Metastatic Lung Carcinoma in the Adrenal Gland (tissue), 1 donor: Measurements from ENCODE around the gene MEF2A.

GRCh38 chr15:97947733-97948338 lies 12.7 kb upstream of the ARRDC4 start:
- PRO-cap = no peak

DNA sequence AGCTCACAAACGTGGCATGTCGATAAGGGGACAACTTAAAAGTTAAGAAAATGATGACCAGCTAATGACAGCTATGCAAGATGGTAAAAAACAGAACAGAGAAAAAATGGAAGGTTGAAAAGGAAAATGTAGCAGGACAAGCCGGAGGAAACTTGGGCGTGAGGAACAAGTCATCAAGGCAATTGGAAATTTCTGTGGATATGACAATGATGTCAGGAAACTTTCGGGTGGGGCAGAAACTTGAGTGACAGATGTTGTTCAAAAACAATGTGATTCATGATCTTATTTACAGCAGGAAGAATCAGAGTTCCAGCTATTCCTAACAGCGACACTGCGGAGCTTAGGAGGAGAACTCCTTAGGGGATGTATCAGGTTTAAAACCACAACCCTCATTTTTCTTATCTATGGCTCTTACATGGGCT lies 849 bp upstream of the ARRDC4 start:
- PRO-cap = no peak

DNA sequence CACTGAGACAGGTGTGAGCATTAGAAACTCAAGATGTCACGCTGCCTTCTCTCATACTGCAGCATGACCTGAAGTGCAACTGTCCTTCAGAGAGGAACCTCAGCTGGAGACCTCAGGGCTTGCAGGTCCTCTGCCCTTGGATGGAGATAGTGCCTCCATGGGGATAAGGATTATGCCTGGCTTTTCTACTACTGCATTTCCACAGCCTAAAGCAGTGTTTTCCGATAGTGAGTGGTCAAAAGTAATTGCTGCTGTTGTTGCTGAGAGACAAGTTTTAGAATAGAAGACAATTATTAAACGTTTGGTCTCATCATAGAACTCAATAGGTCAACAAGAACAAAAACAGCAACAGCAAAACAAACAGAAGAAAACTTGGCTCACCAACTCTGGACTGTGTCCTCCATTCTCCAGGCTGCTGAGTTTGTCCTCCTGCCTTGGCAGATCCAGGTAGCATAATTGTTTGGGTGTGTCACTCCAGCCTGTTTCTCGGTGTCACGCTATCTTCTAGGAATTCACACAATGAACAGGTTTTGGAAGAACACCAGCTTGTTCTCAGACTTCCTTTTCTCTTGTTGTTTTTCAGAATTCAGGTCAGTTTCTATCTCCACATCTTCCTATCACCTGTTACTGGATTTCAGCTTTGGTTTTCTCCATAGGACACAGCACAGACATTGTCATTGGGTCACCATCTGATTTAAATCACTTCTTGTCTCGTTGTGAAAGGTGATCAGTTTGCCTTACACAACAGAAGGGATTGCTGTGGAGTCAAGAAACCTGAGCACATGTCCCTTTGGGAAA lies 34.6 kb downstream of the ARRDC4 start:
- PRO-cap = no peak

GRCh38 chr15:98548621-98549061 lies 99.7 kb upstream of the IGF1R start:
- PRO-cap = no peak

DNA sequence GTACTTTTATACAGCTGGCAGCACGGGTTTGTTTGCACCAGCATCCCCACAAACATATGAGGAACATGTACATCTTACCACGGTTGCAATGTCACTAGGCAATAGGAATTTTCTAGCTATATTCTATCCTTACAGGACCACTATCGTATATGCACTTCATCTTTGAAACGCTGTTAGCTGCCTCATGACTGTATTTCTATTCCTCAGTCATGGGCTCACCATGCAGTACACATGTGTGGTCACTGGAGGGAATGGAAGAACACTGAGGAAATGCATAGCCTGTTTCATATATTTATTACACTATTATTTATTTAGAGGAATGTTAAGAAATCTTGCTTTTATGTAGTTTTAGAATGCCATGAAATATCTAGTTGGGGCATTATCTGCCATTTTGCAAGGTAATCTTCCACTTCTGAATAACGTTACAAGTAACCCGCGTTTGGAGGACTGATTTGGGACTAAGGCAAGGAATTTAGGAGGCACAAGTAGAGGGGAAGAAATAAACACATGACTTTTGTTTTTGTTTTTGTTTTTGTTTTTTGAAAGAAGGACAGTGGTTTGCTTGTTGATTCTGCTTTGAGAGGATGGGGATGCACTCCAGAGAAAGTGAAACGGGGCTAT lies 155.7 kb downstream of the IGF1R start:
- PRO-cap = no peak

- PRO-cap = no peak
Observed at GRCh38 chr15:98814991-98815977, 166.9 kb downstream of the IGF1R start.

DNA sequence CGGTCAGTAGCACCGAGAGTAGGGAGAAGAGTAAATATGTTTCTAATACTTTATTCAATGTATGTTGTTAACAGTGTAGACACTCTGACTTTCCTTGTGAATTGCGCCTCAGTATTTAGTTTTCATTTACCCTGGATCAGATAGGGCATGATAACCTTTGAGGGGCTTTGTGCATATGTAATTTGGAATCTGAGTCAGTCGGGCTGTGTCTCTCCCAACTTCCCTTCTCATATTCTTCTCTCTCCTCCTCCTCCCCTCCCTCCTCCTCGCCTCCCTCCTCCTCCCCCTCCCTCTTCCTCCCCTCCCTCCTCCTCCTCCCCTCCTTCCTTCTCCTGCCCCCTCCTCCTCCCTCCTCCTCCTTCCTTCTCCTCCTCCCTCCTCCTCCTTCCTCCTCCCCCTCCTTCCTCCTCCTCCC lies 162.5 kb downstream of the PGPEP1L start:
- PRO-cap = no peak

DNA sequence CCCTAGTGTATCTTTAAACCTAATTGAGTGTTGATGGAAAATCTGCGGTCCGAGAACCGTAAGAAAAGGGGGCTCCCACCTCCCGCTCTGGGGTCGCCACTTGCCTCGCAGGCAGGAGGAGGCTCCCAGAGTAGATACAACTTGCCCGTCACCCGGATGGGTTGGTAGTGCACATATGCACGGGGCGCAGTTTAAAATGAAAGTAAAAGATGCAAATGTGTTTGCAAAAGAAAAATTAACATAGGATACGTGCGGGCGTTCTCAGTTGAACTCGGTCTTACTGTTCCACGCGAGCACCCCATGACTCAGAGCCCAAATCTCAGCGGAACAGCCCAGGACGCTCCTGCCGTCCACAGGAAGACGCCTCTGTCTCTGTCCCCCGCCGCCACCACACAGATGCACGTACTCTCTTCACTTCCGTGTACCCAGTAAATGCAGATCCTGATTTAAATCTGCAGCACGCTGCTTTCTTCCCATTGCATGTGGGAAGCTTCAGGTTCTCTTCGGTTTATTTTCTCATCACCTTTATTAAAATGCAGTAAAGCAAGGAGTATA lies 141.7 kb downstream of the PGPEP1L start:
- PRO-cap = unidirectional peak, minus-strand start at position 394 of the sequence

DNA sequence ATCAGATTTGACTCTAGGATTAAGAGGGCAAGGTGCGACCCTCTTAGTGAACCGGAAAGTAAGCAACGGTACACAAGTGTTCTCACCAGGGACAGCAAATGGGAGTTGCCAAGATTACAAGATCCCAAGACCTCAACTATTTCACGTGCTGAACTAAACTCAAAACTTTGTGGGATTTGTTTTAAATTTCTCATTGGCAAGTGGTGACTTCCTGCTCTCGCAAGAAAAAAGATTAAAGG lies 2.1 kb upstream of the PGPEP1L start:
- PRO-cap = no peak

- PRO-cap = no peak
Observed at GRCh38 chr15:99124921-99125738, 20.2 kb downstream of the SYNM start.

DNA sequence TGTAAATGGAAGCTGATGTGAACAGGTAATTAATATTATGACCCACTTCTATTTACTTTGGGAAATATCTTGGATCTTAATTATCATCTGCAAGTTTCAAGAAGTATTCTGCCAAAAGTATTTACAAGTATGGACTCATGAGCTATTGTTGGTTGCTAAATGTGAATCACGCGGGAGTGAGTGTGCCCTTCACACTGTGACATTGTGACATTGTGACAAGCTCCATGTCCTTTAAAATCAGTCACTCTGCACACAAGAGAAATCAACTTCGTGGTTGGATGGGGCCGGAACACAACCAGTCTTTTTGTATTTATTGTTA lies 30.2 kb downstream of the SYNM start:
- PRO-cap = no peak

DNA sequence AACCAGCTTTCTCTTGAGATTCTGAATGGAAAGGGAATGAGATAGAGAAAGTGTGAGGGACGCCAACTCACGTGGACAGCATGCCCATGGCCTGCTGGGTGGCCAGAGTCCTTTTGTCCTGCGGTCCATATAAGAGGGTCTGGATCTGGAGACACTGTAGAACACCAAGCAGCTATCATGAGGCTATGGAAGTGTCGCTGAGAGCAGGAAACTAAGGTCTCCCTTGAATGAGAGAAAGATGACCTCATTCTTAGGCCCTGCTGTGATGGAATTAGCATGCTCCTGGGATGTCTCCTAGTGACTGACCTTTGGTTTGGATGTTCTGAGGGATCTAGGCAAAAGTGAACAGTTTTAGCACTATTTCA lies 34.3 kb downstream of the SYNM start:
- PRO-cap = no peak

DNA sequence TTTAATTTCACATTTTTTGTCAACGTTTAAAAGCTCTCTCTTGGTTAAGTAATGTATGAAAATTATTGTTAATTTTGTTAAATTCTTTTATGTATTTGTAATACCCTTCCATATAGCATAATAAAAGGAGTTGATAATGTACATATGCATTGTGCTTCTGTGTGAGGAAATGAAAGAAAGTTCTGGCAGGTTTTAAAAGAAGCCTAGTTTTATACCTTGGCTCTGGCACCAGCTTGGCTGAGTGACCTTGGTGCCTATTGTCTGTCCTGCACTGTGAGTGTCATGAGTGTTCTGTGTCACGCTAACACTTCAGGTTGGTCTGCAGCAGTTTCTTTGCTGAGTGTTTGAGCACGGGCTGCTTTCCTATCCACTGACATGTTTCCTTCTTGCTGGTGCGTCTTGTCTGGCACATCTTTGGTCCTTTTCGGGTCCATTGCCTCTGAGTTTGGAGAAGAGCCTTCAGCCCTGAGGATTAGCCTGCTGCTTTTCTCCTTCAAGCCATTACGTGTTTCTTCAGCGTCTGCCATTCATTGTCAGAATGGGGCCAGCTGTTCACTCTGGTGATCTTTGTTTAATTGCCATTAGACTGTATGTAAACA lies 55.3 kb downstream of the LRRC28 start:
- PRO-cap = no peak

DNA sequence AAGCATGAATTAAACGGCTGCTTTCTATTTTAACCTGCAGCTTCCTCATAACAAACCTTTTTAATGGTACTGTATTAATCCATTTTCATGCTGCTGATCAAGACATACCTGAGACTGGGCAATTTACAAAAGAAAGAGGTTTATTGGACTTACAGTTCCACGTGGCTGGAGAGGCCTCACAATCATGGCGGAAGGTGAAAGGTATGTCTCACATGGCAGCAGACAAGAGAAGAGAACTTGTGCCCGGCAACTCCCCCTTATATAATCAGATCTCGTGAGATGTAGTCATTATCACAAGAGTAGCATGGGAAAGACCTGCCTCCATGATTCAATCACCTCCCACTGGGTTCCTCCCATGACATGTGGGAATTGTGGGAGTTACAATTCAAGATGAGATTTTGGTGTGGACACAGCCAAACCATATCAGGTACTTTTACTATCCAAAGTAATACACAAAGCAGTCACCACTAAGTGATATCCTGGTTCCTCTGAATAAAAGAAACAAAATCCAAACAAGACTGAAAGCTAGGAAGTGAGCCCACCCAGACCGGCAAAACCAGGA lies 149.9 kb downstream of the LRRC28 start:
- PRO-cap = no peak

- PRO-cap = no peak
Observed at GRCh38 chr15:99425750-99426191, 140.0 kb upstream of the MEF2A start.

DNA sequence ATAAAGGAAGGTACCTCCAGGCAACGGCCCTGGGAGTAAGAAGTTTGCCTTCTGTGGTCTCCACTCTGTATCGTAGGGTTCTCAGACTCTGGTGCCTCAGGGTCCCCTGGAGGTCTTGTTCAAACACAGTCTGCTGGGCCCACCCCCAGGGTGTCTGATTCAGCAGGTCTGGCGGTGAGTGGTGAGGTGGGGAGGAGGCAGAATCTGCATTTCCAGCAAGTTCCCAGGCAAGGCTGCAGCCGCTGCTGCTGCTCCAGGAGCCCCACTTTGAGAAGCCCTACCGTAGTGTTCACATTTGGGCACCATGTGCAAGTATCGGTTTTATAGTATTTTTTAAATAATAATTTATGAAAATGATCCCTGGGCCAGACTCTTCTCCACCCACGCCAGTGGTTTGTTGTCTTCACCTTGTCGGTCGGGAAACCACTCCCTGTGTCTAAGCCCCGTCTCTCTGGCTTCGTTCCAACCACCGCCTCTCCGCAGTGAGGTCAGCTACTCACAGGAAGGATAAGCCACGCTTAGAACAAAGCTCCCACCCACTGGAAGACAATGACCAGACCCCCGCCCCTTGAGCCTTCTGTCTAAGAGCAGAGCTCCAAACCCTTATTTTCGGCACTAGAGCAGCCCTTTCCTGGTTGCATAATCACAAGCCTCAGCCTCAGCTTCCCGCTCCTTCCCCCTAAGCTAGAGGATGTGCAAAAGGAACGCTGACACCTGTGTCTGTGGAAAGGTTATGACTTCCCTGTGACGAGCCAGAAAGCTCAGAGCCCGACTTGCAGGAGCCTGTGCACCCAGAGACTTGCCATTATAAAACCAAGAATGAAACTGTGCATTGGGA lies 115.0 kb upstream of the MEF2A start:
- PRO-cap = bidirectional peak, plus-strand start at position 485 of the sequence, minus-strand start at position 396 of the sequence; unidirectional peak, minus-strand start at position 617 of the sequence

DNA sequence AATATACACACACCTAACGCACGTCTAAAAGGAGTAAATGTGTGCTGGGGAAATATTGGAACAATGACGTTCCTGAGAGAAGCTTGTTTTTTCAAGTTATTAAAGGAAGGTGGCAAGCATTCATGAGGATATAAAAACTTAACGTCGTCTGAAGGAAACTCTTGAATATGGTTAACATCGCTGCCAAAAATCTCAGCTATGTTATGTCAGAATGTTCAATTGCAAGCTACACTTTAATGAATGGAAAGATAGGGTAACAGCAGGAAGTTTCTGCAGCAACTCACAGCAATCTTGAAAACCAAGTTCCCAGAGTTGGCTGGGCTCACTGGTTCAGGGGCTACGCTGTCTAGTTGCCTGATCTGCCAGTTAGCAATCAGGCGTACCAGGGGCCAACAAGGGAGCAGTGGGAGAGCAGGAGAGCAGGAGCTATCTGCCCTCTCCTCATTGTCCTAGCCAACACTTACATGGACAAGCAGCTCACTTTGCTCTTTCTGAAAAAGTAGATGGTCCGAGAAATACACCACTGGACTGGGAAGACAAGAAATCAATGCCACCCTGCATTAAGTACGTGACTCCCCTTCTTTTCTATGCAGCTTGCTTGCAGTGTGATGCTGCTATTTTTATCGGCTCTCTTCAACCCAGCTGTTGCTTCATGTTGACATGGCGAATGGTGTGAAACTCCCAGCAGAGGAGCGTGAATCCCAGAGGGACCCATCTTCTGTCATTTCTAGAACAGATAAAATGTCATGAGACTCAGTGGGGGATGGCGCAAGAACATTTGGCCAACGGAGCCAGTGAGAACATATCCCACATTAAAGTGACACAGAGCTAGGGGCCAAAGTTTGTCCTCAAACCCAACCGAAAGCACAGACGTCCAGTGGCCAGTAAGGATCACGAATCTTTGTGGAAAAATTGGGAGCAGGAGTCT lies 54.0 kb upstream of the MEF2A start:
- PRO-cap = no peak

GRCh38 chr15:99565157-99566258 lies at the start of gene MEF2A:
Gene MEF2A (plus strand): TSS chr15:99565984.
- PRO-cap = bidirectional peak, plus-strand start at chr15:99565356, minus-strand start at chr15:99565306; bidirectional peak, plus-strand start at chr15:99565475, minus-strand start at chr15:99565455; bidirectional peak, plus-strand start at chr15:99565992, minus-strand start at chr15:99565892

DNA sequence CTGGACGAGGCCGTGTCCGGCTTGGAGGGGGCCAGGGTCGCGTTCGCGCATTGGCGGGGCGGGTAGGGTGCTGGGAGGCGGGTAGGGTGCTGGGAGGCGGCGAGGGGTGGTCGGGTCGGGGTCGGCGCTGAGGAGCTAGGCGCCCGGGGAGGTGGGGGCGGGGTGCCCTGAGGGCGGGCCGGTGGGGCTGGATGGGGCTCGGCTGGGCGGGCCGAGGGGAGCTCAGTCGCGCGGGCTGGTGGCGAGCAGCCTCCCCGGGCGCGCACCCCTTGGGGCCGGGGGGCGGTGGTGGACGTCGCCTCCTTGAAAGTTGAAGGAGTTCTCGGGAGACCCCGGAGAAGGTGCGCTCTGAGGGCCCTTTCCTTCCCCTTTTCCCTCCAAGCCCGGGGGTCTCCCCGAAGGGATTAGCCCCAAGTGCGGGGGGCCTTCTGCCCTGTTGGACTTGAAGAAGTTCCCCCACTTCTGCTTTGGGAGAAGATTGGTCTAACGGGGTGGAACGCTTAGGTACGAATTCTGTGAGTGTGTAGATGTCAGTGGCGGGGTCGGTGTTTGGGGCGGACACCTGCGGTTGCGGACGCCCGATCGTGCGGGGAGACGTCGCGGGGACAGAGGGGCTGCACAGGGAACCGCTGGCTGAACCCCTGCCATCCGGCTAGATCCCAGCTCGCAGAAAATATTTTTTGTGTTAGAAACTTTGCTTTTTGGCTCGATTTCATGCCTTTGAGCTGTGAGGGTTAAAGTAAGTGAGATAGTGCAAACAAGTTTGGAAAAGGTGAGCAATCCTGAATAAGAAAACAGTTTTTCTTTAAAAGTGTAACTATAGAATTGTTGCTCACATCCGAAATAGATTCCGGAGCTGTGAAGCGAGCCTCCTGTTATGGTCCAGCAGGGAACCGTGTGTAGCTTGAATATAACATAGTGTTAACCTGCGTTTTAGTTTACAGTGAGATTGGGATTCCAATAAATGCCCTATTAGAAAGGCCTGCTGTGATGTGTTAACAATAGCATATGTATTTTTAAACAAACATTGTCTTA lies 792 bp downstream of the MEF2A start:
- PRO-cap = unidirectional peak, plus-strand start at position 225 of the sequence

DNA sequence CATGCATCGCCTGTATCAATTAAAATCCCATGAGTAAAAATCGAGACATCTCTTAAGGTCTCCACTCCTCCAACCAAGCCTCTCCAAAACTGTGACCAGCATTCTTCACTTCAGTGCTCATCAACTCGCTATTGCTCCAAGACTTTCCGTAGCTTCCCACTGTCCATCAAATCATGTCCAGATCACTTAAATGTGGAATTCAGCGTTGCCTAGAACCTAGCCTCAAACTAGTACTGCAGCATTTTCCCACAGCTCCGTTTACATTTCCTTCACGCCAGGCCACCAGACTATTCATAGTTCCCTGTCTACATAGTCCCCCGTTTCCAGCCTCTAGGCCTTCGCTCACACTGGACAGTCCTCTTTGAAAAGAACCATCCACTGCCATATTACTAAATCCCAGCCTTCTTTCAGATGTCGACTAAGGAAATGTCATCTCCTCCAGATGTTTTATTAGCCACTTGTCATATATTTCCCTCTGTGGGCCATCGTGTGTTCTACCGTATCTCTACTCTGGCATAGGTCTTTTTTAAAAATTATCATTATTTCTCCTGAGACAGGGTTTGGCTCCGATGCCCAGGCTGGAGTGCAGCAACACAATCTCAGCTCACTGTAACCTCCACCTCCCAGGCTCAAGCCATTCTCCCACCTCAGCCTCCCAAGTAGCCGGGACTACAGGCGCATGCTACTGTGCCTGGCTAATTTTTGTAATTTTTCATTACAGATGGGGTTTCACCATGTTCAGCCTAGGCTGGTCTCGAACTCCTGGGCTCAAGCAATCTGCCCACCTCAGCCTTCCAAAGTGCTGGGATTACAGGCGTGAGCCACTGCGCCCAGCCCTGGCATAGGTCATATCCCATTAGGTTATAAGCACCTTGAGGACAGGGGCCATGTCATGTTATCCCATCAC lies 9.3 kb downstream of the LYSMD4 start:
- PRO-cap = no peak